Hair follicular keratinocyte (primary cell): Measurements from ENCODE around the genes HNRNPDL and TMEM150C.

DNA sequence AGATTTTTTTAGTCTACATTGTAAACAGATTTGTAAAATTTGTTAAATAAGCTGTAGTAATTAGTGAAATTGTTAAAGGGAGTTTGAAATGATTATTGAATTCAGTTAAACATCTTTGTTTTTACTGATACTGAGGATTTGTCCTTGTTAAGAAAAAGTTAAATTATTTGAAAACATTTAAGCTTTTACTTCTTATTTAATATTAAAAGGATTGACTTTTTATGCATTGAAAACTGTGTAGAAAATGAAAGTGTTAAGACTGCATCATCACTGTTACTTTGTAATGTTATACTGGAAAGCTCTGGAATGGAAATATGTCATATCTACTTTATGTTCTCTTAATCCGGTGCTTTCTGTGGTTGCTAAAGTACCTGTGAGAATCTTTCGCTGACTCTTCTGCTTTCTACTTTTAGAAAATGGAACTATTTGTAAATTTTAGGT, 69.1 kb downstream of the BMP2K start:
- RAMPAGE, long total RNA: no peak

DNA sequence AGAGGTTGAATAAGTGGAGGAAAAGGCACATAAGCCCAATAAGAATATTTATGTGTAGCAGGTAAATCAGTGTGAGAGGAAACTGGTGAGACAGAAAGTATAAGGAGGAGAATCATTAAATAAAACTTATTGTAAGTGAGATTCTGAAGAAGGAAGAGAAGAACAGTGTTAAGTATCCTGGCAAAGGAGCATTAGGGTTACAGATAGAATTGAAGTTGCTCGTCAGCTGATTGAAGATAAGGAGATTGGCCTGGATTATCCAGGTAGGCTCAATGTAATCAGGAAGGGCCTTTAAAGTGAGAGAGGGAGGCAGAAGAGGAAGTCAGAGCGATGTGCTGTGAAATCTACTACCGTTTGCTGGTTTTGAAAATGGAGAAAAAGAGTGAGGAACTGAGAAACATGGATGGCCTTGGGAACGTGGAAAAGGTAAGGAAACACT, 245.8 kb downstream of the ANTXR2 start:
- RAMPAGE, long total RNA: no peak

DNA sequence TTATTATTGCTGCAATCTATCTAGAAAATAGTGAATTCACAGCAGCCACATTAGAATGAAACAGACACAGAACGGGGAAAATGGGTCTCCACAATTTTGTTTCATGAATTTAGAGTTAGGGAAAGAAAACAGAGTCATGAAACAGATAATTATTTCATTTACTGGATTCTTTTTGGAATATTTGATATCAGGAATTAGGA, 61.0 kb downstream of the ANTXR2 start:
- RAMPAGE, long total RNA: no peak

GRCh38 chr4:80184077-80185118, 12.9 kb upstream of the PRDM8 start:
- RAMPAGE, long total RNA: no peak

DNA sequence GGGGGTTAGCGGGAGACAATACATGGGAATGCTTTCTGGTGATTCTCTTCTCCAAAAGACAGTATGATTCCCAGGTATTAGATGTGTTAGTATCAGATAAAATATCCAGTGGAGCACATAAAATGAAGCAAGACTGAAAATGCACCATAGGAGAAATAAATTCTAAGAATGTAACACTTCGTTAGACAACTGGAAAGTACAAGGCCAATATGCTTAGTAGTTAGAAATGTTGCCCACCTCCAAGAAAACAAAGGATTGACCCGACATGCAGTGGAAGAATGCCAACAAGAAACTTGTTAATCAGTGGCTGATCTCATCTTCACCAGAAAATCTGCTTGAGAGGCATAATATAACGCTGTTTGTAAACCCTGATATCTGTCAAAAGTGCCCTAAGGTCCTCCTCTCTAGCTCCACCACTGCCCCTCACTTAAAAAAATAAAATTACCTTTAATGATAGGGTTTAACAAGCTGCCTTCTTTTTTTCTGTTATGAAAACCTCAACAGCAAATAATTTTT, 1.9 kb downstream of the RASGEF1B start:
- RAMPAGE, long total RNA: no peak

- RAMPAGE, long total RNA: no peak
Measured at GRCh38 chr4:81565148-81566067, 93.7 kb upstream of the RASGEF1B start.

DNA sequence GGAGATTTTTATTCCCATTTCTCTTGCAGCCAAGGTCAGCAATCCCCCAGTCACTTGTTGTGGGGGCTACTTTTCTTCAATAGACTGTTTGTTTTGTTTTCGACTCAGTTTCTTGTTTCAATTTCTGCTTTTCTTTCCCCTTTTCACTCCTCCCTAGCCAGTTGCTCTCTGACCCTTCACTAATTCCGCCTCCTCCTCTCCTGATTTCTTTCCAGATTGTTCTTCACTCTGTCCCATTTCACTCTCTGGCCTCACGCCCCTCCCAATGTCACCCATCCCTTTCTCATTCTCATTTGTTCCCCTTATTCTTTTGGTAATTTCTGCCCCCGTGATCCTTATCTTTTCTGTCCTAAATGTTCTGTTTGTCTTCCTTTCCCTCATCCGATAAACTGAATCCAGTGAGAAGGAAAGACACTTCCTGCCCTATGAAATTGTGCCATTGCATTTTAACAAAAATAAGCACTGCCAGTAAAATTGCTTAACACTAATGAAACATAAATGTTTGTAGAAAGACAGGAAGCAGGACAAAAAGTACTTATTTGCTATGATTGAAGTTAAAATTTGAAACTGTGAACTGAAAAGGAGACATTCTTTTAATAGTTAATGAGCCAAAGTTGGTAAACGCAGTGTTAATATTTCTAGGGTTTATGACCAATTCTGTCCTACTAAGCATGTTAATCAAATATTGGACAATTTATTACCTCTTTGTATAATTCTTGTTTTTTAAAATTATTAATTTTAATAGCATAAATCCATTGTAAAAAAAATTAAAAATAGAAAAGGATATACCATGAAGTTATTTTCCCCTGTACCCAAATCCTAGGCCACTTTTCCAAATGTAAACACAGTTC, 94.6 kb upstream of the RASGEF1B start:
- RAMPAGE, long total RNA: no peak

DNA sequence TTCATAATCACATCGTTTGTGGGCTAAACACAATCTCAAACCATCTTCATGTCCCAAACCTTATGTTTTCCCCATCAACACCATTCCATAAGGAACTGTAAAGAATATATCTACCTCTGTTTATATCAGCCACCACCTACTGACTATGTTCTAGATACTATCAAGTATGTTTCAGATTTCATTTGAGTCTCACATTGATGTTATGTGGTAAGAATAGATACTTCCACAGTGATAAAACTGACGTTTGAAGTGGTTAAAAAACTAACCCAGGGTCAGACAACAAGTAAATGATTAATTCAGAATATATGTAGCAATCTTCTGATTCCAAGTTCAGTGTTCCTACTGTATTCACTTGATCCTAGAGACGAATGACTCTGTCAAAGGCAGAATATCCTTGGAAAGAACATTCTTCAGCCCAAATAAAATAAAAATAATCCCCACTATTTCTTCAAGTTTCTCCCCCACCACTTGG, 156.8 kb upstream of the RASGEF1B start:
- RAMPAGE, long total RNA: no peak

GRCh38 chr4:81631842-81632138, 160.1 kb upstream of the RASGEF1B start:
- RAMPAGE, long total RNA: no peak

GRCh38 chr4:81635682-81636186, 164.0 kb upstream of the RASGEF1B start:
- RAMPAGE, long total RNA: no peak

- RAMPAGE, long total RNA: no peak
Measured at GRCh38 chr4:81650682-81651191, 179.0 kb upstream of the RASGEF1B start.

GRCh38 chr4:82342977-82343771, 30.6 kb downstream of the HNRNPD start:
- RAMPAGE, long total RNA: no peak

DNA sequence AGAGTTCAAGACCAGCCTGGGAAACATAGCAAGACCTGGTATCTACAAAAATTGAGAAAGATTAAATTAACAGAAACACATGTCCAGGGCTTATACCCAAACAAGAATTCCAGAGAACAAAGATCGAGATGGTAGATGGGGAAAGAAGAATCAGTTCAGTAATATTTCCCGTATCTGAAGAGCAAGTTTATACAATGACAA, 23.3 kb downstream of the HNRNPD start:
- RAMPAGE, long total RNA: no peak

- RAMPAGE, long total RNA: no peak
Measured at GRCh38 chr4:82358193-82359022, 15.4 kb downstream of the HNRNPD start.

GRCh38 chr4:82426210-82427018, 3.8 kb downstream of the HNRNPDL start:
- RAMPAGE, long total RNA: no peak

- RAMPAGE, long total RNA: no peak
Measured at GRCh38 chr4:82429508-82429697, 859 bp downstream of the HNRNPDL start.

DNA sequence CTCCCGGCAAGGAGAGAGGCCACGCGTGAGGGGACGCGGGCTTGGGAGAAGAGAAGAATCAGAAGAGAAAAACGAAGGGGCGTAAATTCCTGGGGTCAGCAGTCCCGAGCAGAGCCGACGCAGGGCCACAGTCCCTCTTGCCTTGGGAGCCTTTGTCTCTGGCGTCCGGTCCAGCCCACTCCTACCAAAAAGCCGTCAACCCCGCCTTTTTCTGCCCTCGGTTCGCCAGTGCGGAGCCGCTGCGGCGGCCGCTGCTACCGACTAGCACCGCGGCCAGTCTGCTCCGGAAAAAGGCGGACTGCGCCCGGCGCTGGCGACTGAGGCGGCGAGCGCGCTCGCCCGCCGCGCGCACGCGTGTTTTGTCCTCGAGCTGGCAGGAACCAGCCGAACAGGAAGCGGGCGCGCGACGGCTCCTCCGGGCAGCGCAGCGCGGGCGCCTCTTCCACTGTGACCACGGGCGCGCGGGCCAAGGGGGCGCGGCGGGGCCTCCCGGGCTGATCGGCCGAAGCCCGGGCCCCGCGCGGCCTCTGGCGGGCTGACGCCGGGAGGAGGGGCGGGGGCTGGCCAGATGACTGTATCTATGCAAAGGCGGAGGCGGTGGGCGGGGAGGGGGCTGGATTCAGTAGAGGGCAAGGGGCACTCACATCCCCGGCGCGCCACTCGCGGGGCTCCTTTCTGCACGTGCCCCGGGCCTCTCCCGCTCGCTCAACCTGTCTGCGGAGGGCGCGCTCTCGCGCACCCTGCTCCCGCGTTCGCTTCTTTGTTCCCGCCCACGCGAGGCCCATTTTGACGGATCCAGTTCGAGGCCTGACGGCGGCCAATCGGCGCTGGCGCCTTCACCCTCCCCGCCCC, at the start of gene HNRNPDL:
Gene HNRNPDL (minus strand): TSS at position 765 of the 852 bp plus-strand sequence.
- RAMPAGE, long total RNA: no peak

DNA sequence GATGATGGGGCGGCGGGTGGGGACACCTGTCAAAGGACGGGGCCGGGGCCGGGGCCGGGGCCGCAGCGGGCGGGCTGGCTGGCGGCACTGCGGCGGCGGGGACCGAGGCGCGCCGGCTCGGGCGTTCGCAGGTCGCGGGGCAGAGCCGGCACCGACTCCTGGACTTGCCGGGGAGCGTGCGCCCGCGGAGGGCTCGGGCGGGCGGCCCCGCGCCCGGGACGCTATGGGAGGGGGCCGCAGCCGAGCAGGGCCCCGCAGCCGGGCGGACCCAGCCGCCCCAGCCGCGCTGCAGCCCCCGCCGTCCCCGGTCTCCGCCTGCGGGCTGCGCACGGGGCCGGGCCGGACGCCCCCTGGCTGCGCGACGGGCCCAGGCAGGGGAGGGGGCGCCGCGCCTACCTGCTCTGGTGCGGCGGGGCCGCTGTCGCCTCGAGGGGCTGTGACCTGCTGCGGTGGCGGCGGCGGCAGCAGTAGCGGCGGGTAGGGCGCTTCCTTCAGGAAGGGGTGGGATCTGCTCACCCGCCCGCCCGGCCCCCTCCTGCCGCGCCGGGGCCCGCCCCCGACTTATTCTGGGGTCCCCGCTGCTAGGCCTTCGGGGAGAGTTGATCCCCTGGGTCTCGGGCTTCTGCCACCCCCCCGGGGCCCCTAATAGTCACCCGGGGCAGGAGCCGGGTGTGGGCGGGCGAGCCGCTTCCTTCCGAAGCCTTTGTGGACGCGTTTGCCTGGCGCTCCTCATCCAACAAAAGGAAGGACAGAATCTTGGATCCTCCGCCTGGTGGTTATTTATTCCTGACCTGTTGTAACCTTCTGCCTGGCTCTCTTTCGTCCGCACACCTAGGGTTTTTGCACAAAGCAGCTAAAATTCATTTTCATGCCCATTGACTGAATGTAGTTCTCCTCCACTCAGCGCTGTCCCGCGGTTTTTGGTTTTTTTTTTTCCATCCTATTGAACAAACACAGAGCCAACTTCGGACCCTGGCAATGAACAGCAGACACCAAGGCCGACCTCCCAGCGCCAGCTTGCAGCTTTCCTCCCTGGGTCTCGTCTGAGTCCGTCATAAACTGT, at the start of gene TMEM150C:
Gene TMEM150C (minus strand): TSS at position 479 of the 1,063 bp plus-strand sequence.
- RAMPAGE, long total RNA: no peak

GRCh38 chr4:82895692-82896246, 4.8 kb upstream of the THAP9 start:
- RAMPAGE, long total RNA: no peak

- RAMPAGE, long total RNA: no peak
Measured at GRCh38 chr4:82899838-82900021, 805 bp upstream of the THAP9 start.